ENCODE results near the genes LVRN, SEMA6A and DTWD2.

DNA sequence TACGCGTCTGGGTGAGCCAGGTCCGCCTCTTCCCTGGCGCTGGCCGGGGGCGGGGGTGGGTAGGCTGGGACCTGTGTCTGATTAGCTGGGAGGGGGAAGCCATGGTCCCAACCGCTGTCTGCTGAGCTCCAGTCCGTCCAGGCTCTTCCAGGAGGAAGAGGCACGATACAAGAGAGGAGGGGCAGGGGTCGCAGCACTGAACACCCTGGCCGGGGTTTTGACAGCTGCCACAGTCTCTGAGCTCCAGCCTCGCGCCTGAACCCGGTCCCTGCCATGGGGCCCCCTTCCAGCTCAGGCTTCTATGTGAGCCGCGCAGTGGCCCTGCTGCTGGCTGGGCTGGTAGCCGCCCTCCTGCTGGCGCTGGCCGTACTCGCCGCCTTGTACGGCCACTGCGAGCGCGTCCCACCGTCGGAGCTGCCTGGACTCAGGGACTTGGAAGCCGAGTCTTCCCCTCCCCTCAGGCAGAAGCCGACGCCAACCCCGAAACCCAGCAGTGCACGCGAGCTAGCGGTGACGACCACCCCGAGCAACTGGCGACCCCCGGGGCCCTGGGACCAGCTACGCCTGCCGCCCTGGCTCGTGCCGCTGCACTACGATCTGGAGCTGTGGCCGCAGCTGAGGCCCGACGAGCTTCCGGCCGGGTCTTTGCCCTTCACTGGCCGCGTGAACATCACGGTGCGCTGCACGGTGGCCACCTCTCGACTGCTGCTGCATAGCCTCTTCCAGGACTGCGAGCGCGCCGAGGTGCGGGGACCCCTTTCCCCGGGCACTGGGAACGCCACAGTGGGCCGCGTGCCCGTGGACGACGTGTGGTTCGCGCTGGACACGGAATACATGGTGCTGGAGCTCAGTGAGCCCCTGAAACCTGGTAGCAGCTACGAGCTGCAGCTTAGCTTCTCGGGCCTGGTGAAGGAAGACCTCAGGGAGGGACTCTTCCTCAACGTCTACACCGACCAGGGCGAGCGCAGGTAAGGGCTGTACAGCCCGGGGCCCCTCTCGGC lies at the start of gene LVRN:
Gene LVRN, plus strand, starts transcription at position 131 of the 1,001 bp plus-strand sequence.
- RRBS = 25% methylated on average over 14 of the region's 77 CpGs

- RRBS = no CpG with 5 or more reads among the region's 1 CpG
Measured at GRCh38 chr5:116438088-116438713, 136.4 kb downstream of the SEMA6A start.

GRCh38 chr5:116533940-116534884 lies 40.4 kb downstream of the SEMA6A start:
- RRBS = no CpG with 5 or more reads among the region's 7 CpGs

DNA sequence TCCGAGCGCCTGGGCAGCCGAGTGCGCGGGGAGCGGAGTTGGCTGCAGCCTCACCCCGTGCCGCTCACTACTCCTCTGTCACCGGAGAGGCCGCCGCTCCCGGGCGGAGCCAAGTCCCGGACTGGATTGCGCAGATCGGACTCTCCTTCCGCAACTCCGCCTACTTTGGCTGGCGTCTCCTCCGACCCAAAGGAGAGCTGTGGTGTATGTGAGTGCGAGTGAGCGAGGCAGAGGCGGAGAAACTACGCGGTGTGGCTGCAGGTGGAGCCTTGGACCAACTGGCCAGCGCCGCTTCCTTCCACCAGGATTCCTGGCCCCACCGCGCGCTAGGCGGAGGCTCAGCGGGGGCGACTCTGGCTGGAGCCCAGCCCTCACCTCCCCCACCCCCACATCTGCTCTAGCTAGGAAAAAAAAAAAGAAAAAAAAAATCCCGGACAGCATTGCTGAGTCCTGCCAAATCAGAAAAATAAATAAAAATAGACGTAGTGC lies at the start of gene SEMA6A:
Gene SEMA6A, minus strand, starts transcription at position 77 of the 489 bp plus-strand sequence.
- RRBS = 6% methylated on average over 5 of the region's 35 CpGs

- RRBS = no CpG with 5 or more reads among the region's 21 CpGs
Measured at GRCh38 chr5:116575613-116576019, 993 bp upstream of the SEMA6A start.

DNA sequence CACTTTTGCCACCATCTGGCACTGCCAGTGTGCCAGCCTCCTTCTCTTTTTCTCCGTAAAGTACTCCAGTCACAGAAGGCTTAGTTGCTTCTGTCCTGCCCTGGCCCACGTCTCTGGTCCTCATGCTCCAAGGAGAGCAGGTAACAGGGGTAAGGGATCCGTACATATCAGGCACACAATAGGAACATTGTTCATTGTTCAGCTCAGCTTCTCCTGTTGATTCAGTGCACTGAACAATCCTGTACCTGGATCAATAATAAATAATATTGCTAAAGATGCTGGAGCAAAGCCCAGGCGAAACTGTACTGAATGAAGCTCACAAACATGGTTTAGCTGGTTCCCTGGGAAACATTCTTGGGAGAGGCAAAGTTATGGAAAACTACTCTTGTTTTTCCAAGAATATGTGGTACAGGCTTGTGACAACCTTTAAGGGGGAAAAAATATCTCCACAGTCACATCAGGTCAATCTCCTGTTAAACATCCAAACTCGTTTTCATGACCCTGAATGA lies 102.1 kb upstream of the SEMA6A start:
- RRBS = no CpG with 5 or more reads among the region's 5 CpGs

DNA sequence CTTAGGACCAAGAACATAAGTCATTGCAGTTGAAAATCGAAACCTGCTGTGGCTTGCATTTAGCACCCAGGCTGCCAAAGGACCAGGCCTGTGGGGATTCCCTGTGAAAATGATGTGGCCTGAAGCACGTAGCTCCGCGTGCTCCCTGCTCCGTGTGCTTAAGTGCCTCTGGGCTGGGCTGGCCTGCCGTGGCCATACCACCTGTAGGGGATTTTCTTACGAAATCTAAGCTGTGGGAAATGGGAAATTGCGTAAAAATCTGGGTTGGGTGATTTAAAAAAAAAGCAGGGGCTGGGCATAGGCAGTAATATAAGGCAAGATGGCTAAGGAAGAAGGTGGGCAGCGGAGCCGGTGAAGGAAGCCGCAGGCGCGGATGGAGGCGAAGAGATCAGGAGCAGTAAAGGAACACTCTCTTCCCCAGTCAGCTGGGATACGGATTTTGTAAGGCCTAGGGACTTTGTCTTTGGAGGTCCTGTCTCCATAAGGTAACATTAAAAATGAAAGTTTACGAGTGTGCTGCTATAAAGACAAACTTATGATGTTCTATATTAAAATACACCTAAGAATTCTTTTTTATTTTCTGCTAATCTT lies 189.6 kb upstream of the SEMA6A start:
- RRBS = no CpG with 5 or more reads among the region's 16 CpGs

- RRBS = 19% methylated on average over 3 of the region's 9 CpGs
Measured at GRCh38 chr5:116777739-116778358, 203.2 kb upstream of the SEMA6A start.

DNA sequence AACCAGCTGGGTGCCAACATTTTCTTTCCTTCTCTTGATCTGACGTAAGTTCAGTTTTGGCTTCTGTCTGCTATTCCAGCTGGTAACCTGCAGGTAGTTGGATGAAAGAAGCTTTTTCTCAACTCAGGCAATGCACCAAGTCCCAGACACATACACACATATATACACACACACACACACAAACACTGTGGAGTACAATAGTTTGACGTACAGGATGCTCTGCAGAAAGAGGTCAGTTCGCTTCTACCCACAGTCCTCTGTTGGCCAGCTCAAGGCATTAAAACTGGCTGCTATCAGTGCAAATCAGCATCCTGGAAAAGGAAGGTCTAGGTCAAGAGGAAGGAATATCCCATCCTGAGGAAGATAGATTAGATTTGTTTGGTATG lies 214.3 kb upstream of the SEMA6A start:
- RRBS = no CpG with 5 or more reads among the region's 3 CpGs

GRCh38 chr5:117105318-117105517 lies 530.6 kb upstream of the SEMA6A start:
- RRBS = no CpG with 5 or more reads among the region's 2 CpGs

GRCh38 chr5:118923148-118923714 lies 65.1 kb downstream of the DTWD2 start:
- RRBS = no CpG with 5 or more reads among the region's 10 CpGs

DNA sequence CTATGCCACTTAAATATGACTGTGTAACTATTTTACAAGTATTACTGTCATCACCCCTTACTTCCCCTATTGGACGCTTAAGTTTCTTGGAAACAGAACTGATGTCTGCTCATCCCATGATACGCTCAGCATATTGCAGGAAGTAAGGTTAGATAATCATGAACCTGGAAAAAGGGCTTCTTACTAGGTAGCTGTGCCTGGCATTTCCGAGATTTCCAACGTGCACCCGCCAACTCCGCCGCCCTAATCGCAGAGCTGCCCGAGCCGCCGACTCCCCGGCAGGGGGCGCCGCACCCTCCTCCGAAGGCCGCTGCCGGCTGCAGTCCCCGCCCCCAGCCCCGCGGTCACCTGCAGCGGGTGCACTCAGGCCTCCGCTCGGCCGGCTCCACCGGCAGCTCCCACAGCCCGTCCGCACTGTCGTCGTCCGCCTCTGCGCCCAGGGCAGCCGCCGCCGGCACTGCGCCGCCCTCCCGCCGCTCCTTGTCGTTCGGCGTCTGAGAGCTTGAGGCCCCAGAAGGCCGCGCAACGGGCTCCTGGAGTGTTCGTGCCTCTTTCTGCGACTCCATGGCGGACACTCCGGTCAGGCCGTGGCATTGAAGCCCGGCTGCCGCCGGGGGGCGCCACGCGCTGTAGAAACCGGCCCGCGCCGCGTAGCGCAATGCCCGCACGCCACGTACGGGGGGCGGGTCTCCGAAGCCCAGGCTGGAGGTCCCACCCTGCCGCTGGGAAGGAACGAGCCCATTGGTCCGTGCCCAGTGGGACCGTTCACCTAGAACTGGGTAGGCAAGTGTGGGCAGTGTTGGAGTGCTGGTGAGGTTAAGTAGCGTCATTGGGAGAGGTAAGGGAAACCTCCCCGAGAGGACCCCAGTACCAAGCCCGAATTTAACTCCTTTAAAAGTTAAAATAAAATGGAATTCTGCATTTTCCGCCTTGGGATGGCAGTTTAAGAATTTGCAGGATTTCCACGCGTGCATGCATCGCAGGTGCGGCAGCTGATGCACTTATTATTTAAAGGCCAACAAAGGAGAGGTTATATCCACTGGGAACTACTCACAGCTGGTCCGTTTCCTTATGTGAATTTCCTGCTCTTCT lies at the start of gene DTWD2:
Gene DTWD2, minus strand, starts transcription at position 602 of the 1,092 bp plus-strand sequence.
- RRBS = 1% methylated on average over 32 of the region's 80 CpGs

- RRBS = no CpG with 5 or more reads among the region's 1 CpG
Measured at GRCh38 chr5:119140899-119141405, 70.1 kb downstream of the DMXL1 start.

DNA sequence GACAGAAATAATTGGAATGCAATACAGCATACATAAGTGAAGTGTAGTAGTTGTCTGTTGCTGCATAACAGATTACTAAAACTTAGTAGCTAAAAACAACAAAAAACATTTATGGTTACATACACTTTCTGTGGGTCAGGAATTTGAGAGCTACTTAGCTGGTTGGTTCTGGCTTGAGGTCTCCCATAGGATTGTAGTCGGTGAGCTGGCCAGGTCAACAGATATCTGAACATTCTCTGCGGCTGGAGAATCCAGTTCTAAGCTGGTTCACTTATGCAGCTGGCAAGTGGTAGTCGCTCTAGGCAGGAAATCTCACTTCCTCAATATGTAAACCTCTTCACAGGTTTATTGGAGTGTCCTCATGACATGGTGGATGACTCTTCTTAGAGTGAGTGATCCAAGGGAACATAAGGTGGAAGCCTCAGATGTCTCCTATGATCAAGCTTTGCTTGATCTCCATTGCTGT lies 65.7 kb upstream of the TNFAIP8 start:
- RRBS = no CpG with 5 or more reads among the region's 3 CpGs

GRCh38 chr5:119327138-119327366 lies 28.8 kb upstream of the TNFAIP8 start:
- RRBS = no CpG with 5 or more reads among the region's 3 CpGs

DNA sequence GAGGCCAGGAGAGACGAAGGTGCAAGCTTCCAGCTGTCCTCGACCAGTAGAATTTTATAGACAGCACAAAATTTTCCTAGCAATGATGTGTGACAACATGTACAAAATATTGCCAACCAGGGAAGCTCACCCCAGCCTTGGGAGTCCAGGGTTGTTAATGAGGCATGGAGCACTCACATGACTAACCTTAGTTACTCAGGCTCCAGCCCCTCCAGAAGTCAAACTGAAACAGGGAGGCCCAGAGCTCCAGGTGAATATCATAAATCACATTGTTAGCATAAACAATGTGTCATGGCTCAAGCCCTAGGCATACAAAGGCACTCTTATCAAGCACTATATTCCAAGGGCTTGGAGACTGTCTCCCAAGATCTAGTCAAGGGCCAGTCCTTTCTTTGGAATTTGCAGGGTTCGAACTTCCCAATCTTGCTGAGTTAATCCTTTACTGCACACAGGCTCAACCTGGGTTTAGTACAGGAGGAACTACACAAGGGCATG lies 44.4 kb downstream of the TNFAIP8 start:
- RRBS = no CpG with 5 or more reads among the region's 3 CpGs

- RRBS = no CpG with 5 or more reads among the region's 9 CpGs
Measured at GRCh38 chr5:119439040-119439739, 13.1 kb upstream of the HSD17B4 start.

DNA sequence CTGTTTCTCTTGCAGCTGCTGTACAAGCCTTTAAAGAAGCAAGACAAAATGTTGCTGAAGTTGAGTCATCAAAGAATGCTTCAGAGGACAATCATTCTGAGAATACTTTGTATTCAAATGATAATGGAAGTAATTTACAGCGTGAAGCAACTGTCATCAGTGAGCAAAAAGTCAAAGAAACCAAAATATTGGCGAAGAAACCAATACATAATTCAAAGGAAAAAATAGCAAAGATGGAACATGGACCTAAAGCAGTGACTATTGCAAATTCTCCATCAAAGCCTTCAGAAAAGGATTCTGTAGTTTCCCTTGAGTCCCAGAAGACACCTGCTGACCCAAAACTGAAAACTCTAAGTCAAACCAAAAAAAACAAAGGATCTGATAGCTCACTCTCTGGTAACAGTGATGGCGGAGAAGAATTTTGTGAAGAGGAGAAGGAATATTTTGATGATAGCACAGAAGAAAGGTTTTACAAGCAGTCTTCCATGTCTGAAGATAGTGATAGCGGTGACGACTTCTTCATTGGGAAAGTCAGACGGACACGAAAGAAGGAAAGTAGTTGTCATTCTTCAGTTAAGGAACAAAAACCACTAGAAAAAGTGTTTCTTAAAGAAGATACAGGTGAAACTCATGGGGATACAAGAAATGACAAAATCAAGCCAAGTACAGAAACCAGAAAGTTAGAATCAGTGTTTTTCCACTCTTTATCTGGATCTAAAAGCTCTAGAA lies 57.8 kb downstream of the LOX start:
- RRBS = no CpG with 5 or more reads among the region's 7 CpGs

DNA sequence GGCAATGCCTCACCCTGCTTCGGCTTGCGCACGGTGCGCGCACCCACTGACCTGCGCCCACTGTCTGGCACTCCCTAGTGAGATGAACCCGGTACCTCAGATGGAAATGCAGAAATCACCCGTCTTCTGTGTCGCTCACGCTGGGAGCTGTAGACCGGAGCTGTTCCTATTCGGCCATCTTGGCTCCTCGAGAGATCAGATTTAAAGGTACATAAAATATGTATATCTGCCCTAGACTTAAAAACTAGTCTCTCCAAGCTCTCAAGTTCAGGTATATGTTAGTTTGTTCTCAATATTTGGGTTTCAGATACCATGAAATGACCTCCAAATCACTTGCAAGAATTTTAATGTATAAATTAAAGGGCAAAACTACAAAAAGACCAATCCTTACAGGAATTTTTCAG lies 71.3 kb downstream of the SNCAIP start:
- RRBS = no CpG with 5 or more reads among the region's 13 CpGs

All from hTERT-HM (cell line).